ENCODE data around the genes GIGYF2 and UGT1A8.

DNA sequence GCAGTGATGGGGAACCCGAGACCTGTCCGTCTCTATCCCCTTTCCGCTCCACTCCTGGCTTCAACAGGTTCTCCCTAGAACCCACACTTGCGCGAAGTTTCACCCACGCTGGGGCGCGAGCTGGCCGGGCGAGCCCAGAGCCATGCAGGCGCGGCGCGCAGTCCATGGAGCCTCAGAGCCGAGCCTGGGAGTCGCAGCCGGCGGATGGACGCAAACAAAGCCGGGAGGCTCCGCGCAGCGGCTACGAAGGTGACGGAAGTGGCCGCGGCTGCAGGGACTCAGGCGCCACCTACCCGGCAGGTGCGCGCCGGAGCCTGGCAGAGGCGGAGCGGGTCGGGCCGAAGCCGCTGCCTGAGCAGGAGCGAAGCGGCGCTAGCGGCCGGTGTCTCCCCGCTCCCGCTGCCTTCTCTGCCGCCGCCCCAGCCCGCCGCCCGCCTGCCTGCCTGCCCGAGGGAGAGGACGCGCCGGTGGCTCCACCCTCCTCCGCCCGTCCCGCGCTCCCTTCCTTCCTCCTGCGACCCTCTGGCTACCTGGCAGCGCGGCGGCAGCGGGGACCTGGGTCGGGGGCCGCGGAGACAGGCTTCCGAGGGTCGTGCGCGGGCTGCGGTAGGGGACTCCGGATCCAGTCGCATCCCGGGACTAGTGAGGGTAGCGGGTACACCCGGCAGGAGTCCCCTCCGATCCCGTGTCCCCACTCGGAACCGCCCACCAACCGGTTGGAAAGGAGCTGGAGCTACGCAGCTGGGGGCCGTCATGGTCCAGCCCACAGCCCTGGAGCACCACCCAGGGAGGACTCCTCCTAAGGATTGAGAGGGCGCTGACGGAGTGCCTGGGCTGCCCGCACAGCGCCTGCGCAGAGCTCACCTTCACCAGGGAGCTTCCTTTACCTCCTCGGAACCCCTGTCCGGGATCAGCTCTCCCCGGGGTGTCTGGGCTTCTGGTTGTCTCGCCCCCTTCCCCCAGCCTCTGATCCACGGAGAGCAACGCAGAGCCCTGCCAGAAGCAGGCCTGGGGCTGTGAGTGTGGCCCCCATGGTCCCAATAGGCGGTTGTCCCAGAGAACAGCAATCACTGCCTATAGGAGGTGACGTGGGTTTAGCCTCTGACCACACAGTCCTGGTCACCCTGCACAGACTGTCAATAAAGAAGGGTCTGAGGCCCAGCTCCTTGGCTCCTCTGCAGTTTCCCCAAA lies 14.3 kb downstream of the ALPG start:
- PRO-cap = unidirectional peak, plus-strand start at position 320 of the sequence
- RAMPAGE, long total RNA = no peak
- RRBS = 4% methylated on average over 46 of the region's 95 CpGs

GRCh38 chr2:232444123-232444438 lies 11.9 kb upstream of the ALPI start:
- PRO-cap = no peak
- RAMPAGE, long total RNA = no peak
- RRBS = no CpG with 5 or more reads among the region's 8 CpGs

DNA sequence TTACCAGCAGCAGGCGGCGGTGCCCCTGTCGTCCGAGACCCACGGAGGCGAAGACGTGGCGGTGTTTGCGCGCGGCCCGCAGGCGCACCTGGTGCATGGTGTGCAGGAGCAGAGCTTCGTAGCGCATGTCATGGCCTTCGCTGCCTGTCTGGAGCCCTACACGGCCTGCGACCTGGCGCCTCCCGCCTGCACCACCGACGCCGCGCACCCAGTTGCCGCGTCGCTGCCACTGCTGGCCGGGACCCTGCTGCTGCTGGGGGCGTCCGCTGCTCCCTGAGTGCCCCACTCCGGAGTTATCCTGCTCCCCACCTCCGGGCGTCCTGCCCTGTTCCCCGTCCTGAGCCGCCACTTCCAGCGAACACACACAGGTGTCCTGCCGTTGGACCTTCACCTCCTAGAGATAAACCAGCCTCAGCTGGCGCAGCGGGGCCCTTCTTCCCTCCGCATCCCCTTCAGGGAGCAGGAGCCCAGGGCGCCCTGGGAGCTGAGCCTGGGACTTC lies 3.0 kb downstream of the ALPI start:
- PRO-cap = no peak
- RAMPAGE, long total RNA = no peak
- RRBS = 13% methylated on average over 4 of the region's 41 CpGs

DNA sequence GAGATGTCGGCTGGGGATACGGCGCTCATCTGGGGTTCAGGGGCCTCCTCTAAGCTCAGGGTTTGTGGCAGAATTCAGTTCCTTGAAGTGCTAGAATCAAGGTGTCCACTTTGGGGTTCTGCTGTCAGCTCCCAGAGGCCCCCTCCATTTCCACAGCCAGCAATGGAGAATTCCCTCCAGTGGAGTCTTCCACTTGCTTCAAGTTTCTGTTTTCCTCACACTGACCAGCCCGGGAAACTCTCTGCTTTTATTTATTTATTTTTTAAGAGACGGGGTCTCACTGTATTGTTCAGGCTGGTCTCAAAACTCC lies 7.4 kb upstream of the ECEL1 start:
- PRO-cap = no peak
- RAMPAGE, long total RNA = no peak
- RRBS = no CpG with 5 or more reads among the region's 5 CpGs

- PRO-cap = no peak
- RAMPAGE, long total RNA = no peak
- RRBS = no CpG with 5 or more reads among the region's 11 CpGs
Measured at GRCh38 chr2:232648151-232648949, 14.9 kb downstream of the EFHD1 start.

GRCh38 chr2:232696716-232697499 lies at the start of gene GIGYF2:
TSS of gene GIGYF2 (plus strand) at chr2:232697331.
- PRO-cap = bidirectional peak, plus-strand start at chr2:232697331, minus-strand start at chr2:232697160
- RAMPAGE, long total RNA = no peak
- RRBS = 3% methylated on average over 21 of the region's 53 CpGs

- PRO-cap = no peak
- RAMPAGE, long total RNA = no peak
- RRBS = no CpG with 5 or more reads among the region's 3 CpGs
Measured at GRCh38 chr2:232698511-232698883, 1.4 kb downstream of the GIGYF2 start.

DNA sequence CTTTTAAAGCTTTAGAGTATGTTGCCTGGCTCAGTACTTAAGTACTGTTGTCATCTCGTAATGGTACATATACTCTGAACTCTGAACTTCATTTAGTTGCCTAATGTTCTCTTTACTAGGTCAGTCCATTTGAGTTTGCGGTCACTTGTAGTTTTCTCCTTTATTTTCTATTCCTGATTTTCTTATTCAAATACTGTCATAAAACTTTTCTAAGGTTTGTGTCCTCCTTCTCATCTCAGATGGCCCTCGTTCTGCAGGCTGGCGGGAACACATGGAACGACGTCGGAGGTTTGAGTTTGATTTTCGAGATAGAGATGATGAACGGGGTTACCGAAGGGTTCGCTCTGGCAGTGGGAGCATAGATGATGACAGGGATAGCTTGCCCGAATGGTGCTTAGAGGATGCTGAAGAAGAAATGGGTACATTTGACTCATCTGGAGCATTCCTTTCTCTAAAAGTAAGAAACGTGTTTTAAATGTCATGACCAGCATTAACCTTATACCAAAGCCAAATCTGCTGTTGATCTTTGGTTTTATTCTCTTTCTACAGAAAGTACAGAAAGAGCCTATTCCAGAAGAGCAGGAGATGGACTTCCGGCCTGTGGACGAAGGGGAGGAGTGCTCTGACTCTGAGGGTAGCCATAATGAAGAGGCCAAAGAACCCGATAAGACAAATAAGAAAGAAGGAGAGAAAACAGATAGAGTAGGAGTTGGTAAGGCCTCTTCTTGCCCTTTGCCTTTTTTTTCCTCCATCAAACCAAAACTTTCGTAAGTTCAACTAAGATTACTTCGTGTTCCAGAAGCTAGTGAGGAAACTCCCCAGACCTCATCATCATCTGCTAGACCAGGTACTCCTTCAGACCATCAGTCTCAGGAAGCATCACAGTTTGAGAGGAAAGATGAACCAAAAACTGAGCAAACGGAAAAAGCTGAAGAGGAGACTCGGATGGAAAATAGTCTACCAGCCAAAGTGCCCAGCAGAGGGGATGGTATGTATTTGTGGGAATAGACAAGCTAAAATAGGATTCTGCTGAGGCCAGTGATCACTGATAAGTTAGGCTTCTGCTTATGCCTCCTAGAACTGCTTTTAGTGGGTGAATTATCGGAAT lies 14.4 kb upstream of the KCNJ13 start:
- PRO-cap = no peak
- RAMPAGE, long total RNA = no peak
- RRBS = no CpG with 5 or more reads among the region's 21 CpGs

DNA sequence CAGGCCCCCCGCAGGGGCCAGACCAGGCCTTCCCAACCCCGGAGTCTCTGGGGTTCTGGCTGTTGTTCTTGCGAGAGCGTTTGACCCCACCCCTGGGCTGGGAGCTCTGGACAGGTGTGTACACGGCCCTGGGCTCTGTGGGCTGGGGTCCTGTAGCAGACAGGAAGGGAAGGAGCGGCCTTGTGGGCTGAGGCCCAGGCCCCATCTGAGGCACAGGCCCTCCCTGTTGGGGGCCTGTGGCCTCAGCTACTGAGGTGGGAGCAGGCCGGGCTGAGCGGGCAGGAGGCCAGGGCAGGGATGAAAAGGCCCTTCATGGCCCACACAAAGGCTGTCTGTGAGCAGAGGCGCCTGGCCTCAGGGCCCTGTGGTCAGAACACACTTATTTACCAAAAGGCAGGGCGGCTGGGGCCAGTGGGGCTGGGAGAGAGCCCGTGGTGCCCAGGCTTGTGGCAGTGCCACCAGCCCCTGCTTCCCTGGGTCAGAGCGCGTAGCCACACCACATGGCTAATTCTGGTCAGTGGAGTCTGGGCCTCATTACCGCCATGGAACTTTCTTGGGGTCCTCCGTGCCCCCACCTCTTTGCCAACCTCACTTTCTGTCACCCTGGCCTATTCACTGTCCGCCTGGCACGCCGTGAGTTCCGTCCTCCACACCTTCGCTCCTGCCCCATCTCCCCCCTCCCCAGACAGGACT lies 2.1 kb downstream of the SNORC start:
- PRO-cap = no peak
- RAMPAGE, long total RNA = no peak
- RRBS = no CpG with 5 or more reads among the region's 20 CpGs

GRCh38 chr2:232980065-232980705 lies 32.9 kb downstream of the NGEF start:
- PRO-cap = no peak
- RAMPAGE, long total RNA = no peak
- RRBS = no CpG with 5 or more reads among the region's 8 CpGs

DNA sequence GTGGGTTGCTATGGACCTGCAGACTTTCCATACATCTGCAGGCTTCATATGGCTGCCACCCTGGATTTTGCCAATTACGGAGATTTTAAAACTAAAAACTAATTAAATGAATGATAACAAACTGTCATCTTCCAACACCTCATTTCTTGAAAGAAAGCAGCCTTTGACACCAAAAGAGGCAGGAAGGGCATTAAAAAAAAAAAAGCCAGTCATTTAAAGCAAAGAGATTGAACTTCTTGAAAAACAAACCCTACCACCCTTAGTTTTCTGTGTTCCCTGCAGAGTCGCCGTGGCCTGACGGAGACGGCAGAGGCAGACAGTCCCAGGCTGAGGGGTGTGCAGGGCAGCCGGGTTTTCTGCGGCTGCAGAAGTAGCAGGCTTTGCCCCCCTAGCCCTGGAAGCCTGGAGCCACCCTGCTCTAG lies 2.7 kb downstream of the INPP5D start:
- PRO-cap = no peak
- RAMPAGE, long total RNA = no peak
- RRBS = no CpG with 5 or more reads among the region's 7 CpGs

- PRO-cap = no peak
- RAMPAGE, long total RNA = no peak
- RRBS = no CpG with 5 or more reads among the region's 2 CpGs
Measured at GRCh38 chr2:233075937-233076385, 15.8 kb downstream of the INPP5D start.

- PRO-cap = no peak
- RAMPAGE, long total RNA = no peak
- RRBS = no CpG with 5 or more reads among the region's 8 CpGs
Measured at GRCh38 chr2:233185203-233185698, 66.2 kb upstream of the ATG16L1 start.

GRCh38 chr2:233252241-233252811 lies 853 bp downstream of the ATG16L1 start:
- PRO-cap = no peak
- RAMPAGE, long total RNA = no peak
- RRBS = no CpG with 5 or more reads among the region's 24 CpGs

DNA sequence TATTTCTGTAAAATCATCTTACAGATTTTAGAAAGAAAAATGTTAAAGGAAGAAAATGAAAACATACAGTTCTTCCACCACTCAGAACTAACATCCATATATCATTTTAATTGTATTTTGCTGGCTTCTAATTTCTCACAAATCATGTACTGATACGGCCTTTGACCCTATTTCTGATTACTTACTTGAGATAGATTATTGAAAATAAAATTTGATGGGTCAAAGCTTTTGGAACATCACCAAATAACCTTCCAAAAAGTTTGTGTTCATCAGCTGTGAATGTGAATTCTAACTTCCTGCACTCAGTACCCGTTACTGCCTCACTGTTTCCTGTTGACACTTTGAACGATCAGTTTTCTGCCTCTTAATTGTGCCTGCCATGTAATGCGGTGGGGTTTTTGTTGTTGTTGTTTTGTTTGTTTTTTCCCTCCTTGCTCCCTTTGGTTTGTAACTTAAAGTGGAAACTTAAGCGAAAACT lies 18.8 kb downstream of the ATG16L1 start:
- PRO-cap = no peak
- RAMPAGE, long total RNA = no peak
- RRBS = no CpG with 5 or more reads among the region's 5 CpGs

- PRO-cap = no peak
- RAMPAGE, long total RNA = no peak
- RRBS = no CpG with 5 or more reads among the region's 4 CpGs
Measured at GRCh38 chr2:233271696-233272313, 20.3 kb downstream of the ATG16L1 start.

DNA sequence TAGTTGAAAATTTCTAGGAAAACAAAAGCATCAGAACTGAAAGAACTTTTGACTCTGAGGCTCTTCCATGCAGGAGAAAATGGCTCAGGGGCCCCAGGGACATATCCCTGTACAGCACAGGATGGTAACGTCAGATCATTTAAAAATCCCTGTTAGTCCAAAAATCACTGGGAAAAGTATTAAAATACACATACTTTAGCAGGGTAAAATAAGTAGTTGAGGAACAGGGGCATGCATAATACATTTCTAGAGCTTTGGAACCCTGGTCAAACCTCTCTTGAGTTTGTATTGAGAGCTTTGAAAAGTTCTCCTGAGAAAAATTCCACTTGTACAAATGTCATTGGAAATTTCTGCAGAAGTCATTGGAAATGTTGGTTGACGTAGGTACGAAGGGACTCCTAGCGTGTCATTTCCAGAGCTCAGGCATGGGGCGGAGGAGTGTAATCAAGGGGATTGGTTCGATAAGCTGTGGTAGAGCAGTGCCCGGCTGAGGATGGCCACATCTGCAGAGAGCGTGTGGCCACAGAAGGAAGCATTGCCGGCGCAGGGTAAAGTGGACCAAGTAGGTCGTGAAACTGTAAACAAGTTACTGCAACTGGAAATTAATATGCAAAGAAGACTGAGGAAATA lies 101.6 kb downstream of the DGKD start:
- PRO-cap = no peak
- RAMPAGE, long total RNA = no peak
- RRBS = 91% methylated on average over 3 of the region's 11 CpGs

DNA sequence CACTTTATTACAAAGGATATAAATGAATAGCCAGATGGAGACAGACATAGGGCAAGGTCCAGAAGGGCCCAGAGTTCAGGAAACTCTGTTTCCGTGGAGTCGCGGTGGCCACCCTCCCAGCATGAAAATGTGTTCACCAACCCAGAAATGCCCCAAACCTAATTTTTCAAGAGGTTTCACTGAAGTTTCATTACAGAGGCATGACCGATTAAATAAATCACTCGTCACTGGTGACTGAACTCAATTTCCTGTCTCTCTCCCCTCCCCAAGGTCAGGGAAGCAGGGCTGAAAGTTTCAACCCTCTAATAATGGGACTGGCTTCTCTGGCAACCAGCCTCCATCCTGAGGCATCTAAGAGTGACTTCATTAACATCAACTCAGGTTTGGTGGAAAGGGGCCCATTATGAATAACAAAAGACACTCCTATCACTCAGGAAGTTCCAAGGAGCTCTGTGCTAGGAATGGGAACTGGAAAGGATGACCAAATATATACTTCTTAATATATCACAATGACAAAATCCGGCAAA lies 22.3 kb downstream of the USP40 start:
- PRO-cap = no peak
- RAMPAGE, long total RNA = no peak
- RRBS = no CpG with 5 or more reads among the region's 6 CpGs

DNA sequence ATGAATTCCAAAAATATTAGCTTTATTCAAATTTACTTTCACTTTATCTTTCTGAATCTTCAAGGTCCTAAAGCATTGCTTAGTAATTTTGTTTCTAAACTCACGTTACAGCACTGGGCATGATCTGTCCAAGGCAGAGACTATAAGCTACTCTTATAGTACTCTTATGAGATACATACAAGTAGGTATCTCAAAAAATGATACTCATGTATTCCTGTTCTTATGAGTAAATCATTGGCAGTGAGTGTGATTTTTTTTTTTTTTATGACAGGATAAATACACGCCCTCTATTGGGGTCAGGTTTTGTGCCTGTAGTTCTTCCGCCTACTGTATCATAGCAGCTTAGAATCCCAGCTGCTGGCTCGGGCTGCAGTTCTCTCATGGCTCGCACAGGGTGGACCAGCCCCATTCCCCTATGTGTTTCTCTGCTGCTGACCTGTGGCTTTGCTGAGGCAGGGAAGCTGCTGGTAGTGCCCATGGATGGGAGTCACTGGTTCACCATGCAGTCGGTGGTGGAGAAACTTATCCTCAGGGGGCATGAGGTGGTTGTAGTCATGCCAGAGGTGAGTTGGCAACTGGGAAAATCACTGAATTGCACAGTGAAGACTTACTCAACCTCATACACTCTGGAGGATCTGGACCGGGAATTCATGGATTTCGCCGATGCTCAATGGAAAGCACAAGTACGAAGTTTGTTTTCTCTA lies at the start of gene UGT1A8:
UGT1A8 (plus strand) TSS at position 306 of the 704 bp plus-strand sequence.
- PRO-cap = no peak
- RAMPAGE, long total RNA = no peak
- RRBS = no CpG with 5 or more reads among the region's 10 CpGs

DNA sequence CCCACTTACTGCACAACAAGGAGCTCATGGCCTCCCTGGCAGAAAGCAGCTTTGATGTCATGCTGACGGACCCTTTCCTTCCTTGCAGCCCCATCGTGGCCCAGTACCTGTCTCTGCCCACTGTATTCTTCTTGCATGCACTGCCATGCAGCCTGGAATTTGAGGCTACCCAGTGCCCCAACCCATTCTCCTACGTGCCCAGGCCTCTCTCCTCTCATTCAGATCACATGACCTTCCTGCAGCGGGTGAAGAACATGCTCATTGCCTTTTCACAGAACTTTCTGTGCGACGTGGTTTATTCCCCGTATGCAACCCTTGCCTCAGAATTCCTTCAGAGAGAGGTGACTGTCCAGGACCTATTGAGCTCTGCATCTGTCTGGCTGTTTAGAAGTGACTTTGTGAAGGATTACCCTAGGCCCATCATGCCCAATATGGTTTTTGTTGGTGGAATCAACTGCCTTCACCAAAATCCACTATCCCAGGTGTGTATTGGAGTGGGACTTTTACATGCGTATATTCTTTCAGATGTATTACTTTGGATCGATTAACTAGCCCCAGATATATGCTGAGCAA lies 686 bp downstream of the UGT1A1 start:
- PRO-cap = no peak
- RAMPAGE, long total RNA = no peak
- RRBS = no CpG with 5 or more reads among the region's 9 CpGs